ENCODE data around the gene IL1RAPL1.

GRCh38 chrX:19344424-19345075 is 823 bp downstream of the PDHA1 start:
- PRO-cap: no peak

DNA sequence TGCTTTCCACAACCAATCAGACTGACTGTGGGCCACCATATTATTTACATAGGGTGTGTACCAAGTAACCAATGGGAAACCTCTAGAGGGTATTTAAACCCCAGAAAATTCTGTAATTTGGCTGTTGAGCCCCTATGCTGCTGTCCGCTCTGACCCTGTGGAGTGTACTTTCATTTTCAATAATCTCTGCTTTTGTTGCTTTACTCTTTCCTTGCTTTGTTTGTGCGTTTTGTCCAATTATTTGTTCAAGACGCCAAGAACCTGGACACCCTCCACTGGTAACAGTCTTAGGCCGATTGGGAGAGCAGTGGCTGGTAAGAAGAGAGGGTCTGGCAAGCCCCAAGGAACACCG is 125.5 kb upstream of the MAP3K15 start:
- PRO-cap: no peak

GRCh38 chrX:19751840-19752427 is 135.5 kb downstream of the SH3KBP1 start:
- PRO-cap: no peak

DNA sequence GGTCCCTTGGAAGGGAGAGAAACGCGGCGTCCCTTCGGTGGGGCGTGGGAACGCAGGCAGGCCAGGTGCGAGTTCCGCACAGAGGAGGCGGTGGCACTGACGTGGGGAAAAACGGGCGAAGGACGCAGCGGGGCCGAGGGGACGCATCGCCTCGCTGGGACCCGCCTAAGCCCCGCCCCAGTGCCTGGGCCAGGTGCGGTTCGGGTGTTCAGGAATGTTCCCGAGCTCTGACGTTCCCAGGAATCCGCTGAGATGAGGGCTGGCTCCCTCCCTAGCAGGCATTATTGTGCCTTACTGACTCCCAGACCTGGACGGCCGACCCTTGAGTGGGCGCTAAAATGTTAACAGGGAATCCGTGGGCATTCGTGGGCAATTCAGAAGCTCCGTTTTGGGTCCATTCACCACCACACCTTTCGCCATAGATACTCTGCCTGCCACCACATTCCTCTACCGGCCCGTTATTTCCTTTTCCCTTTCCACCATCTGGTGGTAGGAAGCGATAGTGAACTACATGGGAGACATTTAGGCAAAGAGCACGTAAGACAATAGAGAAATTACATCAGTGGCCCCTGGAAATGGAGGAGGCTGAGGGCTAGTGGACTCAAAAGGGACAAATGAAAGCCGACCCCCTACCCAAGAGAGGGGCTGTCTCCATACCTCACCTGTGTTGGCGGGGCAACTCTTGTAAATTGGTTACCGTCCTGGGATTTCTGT is 950 bp upstream of the SH3KBP1 start:
- PRO-cap: no peak

DNA sequence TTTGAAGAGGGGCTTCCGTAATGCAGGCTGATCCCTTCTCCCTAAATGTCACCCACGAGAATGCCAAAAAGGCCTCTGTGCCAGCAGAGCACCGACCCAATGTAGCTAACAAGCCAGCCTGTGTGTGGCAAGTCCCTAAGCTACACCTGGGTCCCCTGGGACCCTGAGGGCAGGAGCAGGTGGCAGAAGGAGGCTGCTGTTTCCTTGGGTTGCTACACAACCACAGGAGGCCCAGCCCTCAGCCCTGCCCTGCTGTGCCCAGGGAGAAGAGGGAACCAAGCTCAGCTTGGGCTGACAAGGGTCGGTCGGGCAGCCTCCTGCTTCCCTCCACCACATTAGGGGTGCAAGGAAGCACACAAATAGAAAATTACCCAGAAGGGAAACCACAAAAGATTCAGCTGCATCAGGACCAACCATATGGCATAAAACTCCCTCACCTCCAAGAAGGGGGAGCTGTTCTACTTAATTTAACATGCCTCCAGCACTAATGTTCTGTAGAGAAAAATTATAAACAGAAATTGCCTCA is 55.4 kb downstream of the MAP7D2 start:
- PRO-cap: no peak

- PRO-cap: no peak
Measured at GRCh38 chrX:20215415-20215904, 51.2 kb downstream of the RPS6KA3 start.

DNA sequence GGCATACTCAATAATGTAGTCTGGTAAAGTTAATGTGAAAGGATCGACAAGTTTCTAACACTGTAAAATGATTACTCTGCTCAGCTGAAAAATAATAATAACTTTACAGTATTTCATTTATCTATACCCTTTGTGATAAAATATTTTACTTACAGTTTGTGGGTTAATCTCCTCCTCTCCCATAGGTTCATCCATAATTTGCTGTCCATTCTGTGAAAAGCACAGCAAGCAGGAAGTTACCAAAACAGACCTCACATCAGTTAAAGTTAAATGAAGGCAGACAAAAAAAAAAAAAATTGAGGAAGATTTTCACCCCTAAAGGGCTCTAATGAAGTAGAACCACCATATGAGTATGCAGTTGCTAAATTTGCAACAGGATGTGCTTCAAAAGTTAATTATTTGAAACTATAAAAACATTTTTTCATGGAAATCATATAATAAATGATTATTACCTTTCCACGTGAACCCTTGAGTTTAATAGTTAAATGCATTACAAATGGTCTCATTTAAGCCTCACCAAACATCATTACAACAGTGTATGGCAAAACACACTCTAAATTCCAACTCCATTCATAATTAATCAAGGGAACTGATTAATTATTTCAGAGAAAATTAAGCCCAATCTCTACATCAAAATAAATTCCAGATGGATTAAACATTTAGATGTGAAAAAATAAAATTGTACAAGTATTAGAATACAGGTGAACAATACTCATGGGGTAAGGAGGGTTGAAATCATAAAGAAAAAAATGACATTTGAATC is 31.9 kb downstream of the RPS6KA3 start:
- PRO-cap: no peak

DNA sequence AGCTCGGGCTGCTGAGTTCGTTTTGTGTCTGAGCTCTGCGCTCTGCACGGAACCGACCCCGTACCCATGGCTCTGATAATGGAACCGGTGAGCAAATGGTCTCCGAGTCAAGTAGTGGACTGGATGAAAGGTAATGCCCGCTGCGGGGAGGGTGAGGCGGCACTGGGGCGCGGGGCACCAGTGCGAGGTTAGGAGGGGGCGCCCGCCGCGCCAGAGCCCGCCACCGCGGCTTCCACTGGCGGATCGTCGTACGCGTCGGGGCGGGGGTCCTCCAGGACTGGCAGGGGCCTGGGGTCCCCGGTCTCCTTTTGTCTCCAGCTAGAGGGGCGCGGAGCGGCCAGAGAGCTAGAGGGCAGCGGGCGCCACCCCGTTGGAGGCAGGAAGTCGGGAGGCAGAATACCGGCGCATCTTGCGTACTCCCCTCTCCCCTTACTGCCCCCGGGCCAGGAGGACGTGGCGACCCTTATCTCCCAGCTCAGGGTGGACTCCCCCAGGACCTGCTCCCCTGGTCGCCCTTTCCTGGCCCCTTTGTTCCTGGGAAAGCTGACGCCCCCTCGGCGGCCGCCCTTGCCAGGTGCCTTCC is 705 bp downstream of the CNKSR2 start:
- PRO-cap: no peak

- PRO-cap: no peak
Measured at GRCh38 chrX:21996700-21997333, 35.3 kb upstream of the PHEX start.

- PRO-cap: no peak
Measured at GRCh38 chrX:22353586-22353871, 80.8 kb downstream of the CBLL2 start.

- PRO-cap: bidirectional peak, plus-strand start at chrX:23667524, minus-strand start at chrX:23667348
Measured at GRCh38 chrX:23667070-23667393, 261 bp upstream of the PRDX4 start.

- PRO-cap: no peak
Measured at GRCh38 chrX:23764381-23765154, 18.4 kb upstream of the SAT1 start.

GRCh38 chrX:23845568-23845890 is 62.2 kb downstream of the APOO start:
- PRO-cap: no peak

DNA sequence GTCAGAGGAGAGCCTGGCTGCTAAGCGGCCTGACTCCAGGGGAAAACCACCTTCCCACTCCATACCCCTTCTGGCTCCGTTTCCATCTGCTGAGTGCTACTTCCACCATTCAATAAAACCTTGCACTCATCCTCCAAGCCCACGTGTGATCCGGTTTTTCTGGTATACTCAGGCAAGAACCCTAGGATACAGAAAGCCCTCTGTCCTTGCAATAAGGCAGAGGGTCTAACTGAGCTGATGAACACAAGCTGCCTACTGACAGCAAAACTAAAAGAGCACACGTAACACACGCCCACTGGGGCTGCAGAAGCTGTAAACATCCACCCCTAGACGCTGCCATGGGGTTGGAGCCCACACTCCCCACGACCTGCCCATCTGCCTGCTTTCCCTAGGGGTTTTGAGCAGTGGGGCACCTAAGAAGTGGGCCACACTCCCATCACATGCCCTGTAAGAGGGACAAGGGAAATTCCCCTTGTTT is 24.3 kb downstream of the APOO start:
- PRO-cap: no peak

DNA sequence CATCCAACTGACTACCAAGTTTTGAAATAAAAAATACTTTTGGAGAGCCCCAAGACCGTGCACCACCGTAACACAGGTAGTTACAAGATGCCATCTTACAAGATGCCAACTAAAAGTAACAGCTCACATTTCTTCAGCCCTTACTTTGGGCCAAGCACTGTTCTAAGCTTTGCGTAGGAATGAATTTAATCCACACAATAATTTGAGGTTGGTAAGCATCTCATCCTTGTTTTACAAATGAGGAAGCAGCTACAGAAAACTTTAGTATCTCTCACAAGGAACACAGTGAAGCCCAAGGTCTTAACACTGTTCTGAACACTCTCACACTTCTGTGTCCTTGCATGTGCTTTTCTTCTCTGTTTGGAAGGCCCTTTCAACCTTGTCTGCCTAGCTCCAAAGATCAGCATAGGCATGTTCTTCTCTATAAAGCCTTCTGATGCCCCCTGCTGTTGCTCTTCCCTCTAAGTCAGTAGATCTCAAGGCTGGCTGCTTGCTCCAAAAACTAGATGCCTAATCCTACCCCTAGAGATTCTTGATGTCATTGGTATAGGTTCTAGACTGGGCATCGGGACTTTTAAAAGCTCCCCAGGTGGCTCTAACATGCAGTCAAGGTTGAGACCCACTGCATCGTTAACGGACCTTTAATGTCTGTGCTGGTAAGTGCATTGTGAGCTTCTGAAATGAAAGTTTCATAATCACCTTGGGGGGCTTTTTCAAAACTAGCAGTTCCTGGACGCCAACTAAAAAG is 6.0 kb downstream of the APOO start:
- PRO-cap: no peak

- PRO-cap: no peak
Measured at GRCh38 chrX:24077181-24078060, 22.7 kb downstream of the EIF2S3 start.

DNA sequence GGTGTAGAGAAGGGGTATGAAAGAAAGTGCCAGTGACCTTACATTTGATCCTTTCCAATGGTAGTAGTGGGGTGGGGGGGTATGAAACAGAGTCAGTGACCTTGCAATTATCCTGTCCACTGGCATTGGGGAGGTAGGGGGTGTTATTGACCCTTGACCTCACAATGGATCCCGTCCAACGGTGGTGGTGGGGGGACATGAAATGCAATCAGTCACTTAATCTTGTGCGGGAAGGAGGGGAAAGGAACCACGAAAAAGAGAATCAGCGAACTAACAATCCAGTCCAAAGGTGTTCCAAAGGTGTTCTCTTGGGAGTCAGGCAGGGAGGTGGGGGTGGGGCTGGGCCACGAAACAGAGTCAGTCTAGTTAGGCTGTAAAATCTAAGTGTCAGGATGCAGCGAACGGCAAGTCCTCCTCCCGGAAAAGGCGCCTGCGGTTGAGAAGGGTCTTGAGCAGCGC is 555 bp upstream of the PDK3 start:
- PRO-cap: no peak

- PRO-cap: no peak
Measured at GRCh38 chrX:24566066-24566670, 81.0 kb downstream of the PCYT1B start.

- PRO-cap: no peak
Measured at GRCh38 chrX:24788671-24789408, 95.1 kb downstream of the POLA1 start.

DNA sequence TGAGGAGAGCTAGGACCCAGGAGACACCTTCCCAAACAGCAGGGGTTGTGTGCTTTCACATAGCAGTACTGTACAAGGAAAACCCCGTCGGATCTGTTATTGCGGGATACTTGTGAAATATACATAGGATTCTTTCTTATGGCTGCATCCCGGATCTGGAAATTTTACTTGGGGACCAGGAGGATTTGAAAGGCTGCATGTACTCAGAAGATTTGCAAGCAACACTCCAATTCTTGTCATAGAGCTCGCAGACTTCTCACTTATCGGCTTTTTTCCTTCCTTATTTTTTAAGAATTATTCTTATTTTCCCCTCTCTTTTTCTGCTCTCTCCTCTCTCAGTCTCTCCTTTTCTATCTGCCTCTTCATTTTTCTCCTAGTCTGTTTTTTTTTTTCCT is at the start of gene IL1RAPL1:
TSS of gene IL1RAPL1 (plus strand) at position 68 of the 395 bp plus-strand sequence.
- PRO-cap: no peak

Data from right cardiac atrium (tissue), 1 donor.